Sigmoid colon (tissue), 4 donors: ENCODE results near the gene C1orf105.

DNA sequence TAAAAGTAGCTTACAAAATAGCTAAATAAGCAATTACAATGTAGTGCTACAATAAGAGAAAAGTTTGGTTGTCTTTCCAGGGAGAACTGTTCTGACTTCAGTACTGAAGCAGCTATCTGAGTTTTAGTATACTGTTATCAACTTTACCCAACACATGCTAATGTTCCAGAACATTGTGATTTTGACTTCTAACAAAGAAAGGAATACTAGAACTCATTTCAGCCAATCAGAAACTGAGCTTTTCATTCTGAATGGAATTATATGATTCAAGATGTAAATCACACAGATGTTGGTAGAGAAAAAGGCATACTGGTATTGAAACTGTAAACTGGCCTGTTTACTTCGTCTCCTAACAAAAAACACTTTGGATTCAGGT lies at the start of gene C1orf105:
Gene C1orf105, plus strand, starts transcription at position 269 of the 376 bp plus-strand sequence.
- PRO-cap = no peak
- RAMPAGE, long total RNA, 4 experiments = no peak in any of the 4 experiments

GRCh38 chr1:172534076-172534424 lies 1.1 kb downstream of the SUCO start:
- PRO-cap = no peak
- RAMPAGE, long total RNA, 4 experiments = no peak in any of the 4 experiments

DNA sequence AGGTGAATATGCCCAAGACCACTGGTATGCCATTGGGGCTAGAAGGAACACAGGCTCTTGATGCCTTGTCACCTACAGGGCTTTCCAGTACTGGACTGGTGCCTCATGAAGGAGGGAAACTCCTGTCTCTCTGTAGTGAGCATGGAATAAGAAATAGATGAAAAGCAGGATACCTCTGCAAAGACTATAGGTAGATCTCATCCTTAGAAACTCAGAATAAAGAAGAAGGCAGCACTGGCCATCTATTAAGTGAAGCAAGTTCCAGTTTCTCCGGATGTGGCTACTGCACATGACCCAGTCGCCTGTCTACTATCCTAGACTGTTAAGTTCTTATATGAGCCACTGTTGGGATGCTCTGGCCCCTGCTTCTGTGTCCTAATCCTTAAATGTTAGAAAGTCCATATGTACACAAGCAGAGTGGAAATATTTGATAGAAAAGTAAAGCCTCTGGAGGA lies 2.1 kb downstream of the FASLG start:
- PRO-cap = no peak
- RAMPAGE, long total RNA, 4 experiments = no peak in any of the 4 experiments

- PRO-cap = no peak
- RAMPAGE, long total RNA, 4 experiments = no peak in any of the 4 experiments
Measured at GRCh38 chr1:173409680-173410041, 67.5 kb upstream of the PRDX6 start.

DNA sequence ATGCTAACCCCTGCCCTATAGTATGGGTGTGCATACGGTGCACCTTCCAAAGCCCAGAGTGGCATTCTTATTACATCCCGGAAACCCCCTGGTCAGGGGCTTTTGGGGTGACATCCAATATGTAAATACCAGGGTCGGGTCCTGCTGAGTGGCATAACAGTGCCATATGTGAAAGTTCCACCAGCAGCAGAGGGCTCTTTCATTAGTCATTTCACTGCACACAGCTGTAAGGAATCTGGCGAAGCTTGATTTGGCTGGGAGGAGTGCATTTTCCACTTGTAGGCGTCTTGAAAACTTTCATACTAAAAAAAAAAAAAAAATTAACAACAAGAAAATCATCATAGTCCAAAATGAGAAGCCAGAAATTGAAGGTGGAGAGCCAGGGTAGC lies 58.8 kb upstream of the PRDX6 start:
- PRO-cap = no peak
- RAMPAGE, long total RNA, 4 experiments = no peak in any of the 4 experiments

- PRO-cap = no peak
- RAMPAGE, long total RNA, 4 experiments = no peak in any of the 4 experiments
Measured at GRCh38 chr1:173429399-173430261, 47.5 kb upstream of the PRDX6 start.

GRCh38 chr1:173478458-173478849 lies 1.3 kb downstream of the PRDX6 start:
- PRO-cap = no peak
- RAMPAGE, long total RNA, 4 experiments = no peak in any of the 4 experiments

DNA sequence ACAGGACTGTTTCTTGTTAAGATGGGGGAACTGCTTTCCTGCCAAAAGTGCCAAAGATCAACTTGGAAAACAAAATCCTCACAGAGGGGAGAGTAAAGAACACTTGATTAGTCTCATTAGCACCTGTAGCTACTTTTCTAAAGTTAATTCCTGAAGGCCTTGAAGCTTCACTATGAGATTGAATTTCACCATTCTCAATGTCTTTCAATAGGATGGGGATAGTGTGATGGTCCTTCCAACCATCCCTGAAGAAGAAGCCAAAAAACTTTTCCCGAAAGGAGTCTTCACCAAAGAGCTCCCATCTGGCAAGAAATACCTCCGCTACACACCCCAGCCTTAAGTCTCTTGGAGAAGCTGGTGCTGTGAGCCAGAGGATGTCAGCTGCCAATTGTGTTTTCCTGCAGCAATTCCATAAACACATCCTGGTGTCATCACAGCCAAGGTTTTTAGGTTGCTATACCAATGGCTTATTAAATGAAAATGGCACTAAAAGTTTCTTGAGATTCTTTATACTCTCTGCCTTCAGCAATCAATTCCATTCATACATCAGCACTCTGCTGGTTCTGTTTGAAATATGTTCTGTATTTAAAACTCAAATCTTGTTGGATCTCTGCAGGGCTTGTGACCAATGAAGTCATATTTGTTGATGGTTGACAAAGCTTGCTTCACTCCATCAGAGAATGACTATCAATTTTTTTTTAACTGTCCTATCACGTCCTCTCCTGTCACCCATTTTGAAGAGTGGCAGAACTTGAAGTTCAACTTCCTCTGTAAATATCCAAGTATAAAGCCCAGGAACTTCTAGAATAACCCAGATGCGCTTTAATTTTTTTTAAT lies 10.6 kb downstream of the PRDX6 start:
- PRO-cap = no peak
- RAMPAGE, long total RNA, 4 experiments = no peak in any of the 4 experiments

DNA sequence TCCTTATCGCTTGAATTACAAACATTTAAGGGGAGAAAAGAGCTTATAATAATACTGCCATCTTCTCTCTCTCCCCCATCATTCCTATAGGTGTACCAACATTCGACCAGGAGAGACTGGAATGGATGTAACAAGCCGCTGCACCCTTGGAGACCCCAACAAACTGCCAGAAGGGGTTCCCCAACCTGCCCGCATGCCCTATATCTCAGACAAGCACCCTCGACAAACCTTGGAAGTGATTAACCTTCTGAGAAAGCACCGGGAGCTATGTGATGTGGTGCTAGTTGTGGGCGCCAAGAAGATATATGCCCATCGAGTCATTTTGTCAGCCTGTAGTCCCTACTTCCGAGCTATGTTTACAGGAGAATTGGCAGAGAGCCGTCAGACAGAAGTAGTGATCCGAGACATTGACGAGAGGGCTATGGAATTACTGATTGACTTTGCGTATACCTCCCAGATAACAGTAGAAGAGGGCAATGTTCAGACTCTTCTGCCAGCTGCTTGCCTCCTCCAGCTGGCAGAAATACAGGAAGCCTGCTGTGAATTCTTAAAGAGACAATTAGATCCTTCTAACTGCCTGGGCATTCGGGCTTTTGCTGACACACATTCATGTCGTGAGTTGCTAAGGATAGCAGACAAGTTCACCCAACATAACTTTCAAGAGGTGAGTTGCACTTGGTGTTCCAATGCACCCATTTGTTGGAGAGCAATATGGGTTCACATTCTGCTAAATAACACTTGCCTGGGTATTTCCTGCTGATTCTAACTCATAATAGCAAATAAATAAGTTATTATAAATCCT lies 19.0 kb downstream of the KLHL20 start:
- PRO-cap = no peak
- RAMPAGE, long total RNA, 4 experiments = no peak in any of the 4 experiments

GRCh38 chr1:173866480-173867516 lies 1.4 kb upstream of the ZBTB37 start:
- PRO-cap = no peak
- RAMPAGE, long total RNA, 4 experiments = no peak in any of the 4 experiments

DNA sequence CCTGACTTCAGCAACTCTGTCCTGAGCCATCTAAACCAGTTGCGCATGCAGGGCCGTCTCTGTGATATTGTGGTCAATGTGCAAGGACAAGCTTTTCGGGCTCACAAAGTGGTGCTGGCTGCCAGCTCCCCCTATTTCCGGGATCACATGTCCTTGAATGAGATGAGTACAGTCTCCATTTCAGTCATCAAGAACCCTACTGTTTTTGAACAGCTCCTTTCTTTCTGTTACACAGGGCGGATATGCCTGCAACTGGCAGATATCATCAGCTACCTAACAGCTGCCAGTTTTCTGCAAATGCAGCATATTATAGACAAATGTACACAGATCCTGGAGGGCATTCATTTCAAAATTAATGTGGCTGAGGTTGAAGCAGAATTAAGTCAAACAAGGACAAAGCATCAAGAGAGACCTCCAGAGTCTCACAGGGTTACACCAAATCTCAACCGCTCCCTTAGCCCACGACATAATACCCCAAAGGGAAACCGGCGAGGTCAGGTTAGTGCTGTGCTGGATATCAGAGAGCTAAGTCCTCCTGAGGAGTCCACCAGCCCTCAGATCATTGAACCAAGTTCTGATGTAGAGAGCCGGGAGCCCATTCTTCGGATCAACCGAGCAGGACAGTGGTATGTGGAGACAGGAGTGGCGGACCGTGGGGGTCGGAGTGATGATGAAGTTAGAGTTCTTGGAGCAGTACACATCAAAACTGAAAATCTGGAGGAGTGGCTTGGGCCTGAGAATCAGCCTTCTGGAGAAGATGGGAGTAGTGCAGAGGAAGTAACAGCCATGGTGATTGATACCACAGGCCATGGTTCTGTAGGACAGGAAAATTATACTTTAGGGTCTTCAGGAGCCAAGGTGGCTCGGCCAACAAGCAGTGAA lies 2.3 kb downstream of the ZBTB37 start:
- PRO-cap = no peak
- RAMPAGE, long total RNA, 4 experiments = no peak in any of the 4 experiments

DNA sequence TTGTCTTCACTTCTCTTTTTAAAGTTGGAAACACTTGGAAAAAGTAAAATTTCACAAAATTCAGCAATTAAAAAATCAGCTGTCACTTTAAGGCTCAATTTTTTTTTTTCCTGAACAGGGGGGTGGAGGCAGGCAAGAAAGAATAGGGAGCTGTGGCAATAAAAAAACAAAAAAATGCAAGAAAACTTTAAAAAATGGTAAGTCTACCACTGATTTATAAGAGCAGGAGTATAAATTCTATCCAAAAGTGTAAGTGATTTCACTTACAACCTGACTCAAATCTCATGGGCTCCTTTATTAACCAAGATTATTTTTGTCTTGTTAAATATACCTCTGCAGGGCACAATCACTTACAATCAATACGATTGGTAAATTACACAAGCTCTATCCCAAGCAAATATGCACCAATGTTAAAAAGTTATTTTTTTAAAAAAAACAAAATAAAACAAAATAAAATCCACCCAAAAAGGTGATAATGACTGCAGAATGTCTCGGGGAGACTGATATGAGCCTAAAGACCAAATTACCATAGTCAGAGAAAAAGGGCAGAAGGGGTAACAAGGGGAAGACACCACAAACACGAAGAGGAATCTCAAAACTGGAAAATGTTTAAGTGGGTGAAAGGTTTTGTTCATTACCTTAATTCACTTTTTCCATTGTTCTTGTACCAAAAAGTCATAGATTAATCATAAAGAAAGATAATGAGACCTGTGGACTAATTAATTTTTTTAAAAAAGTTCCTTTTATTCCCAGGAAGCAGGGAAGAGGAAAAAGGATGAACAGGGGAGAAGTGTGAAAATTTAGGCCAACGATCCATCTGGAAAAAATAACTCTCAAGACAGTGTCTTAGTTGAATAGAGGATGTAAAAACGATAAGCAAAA lies 14.9 kb upstream of the SERPINC1 start:
- PRO-cap = no peak
- RAMPAGE, long total RNA, 4 experiments = no peak in any of the 4 experiments

GRCh38 chr1:173961611-173962229 lies 44.6 kb upstream of the SERPINC1 start:
- PRO-cap = no peak
- RAMPAGE, long total RNA, 4 experiments = no peak in any of the 4 experiments

GRCh38 chr1:174158737-174159042 lies 630 bp upstream of the RABGAP1L start:
- PRO-cap = no peak
- RAMPAGE, long total RNA, 4 experiments = no peak in any of the 4 experiments

DNA sequence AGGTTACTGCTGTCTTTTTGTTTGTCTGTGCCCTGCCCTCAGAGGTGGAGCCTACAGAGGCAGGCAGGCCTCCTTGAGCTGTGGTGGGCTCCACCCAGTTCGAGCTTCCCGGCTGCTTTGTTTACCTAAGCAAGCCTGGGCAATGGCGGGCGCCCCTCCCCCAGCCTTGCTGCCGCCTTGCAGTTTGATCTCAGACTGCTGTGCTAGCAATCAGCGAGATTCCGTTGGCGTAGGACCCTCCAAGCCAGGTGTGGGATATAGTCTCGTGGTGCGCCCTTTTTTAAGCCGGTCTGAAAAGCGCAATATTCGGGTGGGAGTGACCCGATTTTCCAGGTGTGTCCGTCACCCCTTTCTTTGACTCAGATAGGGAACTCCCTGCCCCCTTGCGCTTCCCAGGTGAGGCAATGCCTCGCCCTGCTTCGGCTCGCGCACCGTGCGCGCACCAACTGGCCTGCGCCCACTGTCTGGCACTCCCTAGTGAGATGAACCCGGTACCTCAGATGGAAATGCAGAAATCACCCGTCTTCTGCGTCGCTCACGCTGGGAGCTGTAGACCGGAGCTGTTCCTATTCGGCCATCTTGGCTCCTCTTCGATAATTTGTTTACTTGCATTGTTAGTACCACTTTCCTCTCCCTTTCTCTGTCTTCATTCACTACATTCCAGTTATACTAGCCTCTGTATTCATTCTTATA lies 79.5 kb downstream of the RABGAP1L start:
- PRO-cap = no peak
- RAMPAGE, long total RNA, 4 experiments = no peak in any of the 4 experiments

- PRO-cap = no peak
- RAMPAGE, long total RNA, 4 experiments = no peak in any of the 4 experiments
Measured at GRCh38 chr1:174839513-174840119, 160.1 kb upstream of the CACYBP start.

- PRO-cap = no peak
- RAMPAGE, long total RNA, 4 experiments = no peak in any of the 4 experiments
Measured at GRCh38 chr1:174849110-174849667, 150.6 kb upstream of the CACYBP start.

- PRO-cap = no peak
- RAMPAGE, long total RNA, 4 experiments = no peak in any of the 4 experiments
Measured at GRCh38 chr1:174898386-174899284, 101.1 kb upstream of the CACYBP start.

GRCh38 chr1:174938414-174939192 lies 61.1 kb upstream of the CACYBP start:
- PRO-cap = no peak
- RAMPAGE, long total RNA, 4 experiments = no peak in any of the 4 experiments

GRCh38 chr1:175011189-175011873 lies 11.6 kb downstream of the CACYBP start:
- PRO-cap = no peak
- RAMPAGE, long total RNA, 4 experiments = no peak in any of the 4 experiments